Cerebellum (tissue), 5 donors: Measurements from ENCODE around the gene OPTC.

DNA sequence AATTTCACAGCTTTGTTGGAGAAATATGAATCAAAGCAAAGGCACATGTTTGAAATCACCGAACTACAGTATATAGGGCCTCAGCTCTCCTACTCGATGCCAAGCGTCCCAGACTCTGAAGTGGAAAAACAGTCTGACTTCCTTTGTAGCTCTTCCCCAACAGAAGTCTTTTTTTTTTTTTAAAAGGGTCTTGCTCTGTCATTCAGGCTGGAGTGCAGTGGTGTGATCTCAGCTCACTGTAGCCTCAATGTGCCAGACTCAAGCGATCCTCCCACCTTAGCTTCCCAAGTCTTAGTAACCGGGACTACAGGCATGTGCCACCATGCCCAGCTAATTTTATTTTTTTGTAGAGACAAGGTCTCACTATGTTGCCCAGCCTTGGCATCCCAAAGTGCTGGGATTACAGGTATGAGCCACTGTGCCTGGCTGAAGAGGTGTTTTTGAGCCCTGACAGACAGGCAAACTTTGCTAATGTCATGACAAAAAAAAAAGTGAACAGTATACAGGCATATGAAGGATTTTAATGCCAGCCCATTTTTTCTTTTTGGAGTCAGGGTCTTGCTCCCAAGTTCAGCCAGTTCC, 3.0 kb downstream of the ADIPOR1 start:
- PRO-cap, 3 experiments, result no peak in any of the 3 experiments
- RAMPAGE, long total RNA, result no peak

DNA sequence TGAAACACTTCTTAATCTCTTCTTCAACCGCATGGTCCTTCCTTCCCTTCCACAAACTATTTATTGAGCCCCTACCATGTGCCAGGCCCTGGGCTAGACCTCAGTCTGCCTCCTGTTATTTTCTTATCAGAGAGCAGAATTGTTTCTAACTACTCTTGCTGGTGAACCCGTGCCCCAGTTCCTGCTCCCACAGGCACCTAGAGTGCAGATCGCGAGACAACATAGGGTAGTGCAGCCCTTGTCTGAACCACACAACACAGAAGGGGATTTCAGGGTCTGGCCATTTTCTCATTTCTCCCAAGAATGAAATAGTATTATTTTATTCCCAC, 533 bp upstream of the ADIPOR1 start:
- PRO-cap, 3 experiments, result no peak in any of the 3 experiments
- RAMPAGE, long total RNA, result no peak

DNA sequence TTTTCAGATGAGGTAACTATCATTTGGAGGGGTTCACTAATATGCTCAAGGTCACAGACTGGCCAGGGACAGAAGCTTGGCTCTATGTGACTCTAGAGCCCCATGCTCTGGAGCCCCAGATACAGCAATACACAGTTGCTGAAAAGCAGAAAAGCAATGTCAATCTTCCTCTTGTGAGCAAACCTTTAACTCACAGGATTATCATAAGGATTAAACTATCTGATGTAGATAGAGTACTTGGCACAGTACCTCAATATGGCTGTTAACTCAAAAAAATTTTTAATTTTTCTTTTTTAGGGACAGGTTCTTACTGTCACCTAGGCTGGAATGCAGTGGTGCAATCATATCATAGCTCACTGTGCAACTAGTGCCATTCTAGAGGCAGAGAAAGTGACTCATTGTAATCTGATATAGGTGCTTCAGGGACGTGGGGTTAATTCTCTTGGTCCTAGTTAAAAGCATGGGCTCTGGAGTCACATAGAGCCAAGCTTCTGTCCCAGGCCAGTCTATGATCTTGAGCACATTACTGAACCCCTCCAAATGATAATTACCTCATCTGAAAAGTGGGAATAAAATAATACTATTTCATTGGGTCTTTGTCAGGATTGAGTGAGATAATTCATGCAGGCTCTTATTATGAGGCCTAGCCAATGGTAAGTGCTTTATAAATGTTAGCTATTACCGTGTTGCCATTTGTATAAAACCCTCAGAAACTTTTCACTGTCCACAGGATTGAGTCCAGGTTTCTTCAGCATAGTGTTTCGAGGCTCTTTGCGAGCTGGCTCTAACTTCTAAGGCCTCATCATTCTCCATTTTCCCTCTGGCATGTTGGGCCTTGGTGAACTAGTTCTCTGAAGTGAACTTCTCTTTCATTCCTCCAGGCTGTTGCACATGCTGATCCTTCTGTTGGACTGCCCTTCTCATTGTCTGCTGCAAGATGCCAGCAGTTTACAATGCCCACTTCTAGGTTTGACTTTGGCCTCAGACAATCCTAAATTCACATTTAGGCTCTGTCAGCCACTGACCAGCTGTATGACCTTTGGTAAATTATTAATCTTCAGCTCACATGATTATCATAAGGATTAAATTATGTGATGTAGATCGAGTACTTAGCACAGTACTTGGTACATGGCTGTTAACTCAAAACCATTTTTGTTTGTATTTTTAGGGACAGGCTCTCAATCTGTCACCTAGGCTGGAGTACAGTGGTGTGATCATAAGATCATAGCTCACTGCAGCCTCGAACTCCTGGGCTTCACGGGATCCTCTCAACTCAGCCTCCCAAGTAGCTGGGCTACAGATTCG, 1.4 kb upstream of the ADIPOR1 start:
- PRO-cap, 3 experiments, result no peak in any of the 3 experiments
- RAMPAGE, long total RNA, result no peak

- PRO-cap, 3 experiments, result no peak in any of the 3 experiments
- RAMPAGE, long total RNA, result no peak
Observed at GRCh38 chr1:202968718-202969304, 1.8 kb upstream of the CYB5R1 start.

GRCh38 chr1:203008275-203008912, 1.2 kb downstream of the TMEM183A start:
- PRO-cap, 3 experiments, result no peak in any of the 3 experiments
- RAMPAGE, long total RNA, result no peak

GRCh38 chr1:203069252-203069766, 16.5 kb downstream of the MYOG start:
- PRO-cap, 3 experiments, result no peak in any of the 3 experiments
- RAMPAGE, long total RNA, result no peak

DNA sequence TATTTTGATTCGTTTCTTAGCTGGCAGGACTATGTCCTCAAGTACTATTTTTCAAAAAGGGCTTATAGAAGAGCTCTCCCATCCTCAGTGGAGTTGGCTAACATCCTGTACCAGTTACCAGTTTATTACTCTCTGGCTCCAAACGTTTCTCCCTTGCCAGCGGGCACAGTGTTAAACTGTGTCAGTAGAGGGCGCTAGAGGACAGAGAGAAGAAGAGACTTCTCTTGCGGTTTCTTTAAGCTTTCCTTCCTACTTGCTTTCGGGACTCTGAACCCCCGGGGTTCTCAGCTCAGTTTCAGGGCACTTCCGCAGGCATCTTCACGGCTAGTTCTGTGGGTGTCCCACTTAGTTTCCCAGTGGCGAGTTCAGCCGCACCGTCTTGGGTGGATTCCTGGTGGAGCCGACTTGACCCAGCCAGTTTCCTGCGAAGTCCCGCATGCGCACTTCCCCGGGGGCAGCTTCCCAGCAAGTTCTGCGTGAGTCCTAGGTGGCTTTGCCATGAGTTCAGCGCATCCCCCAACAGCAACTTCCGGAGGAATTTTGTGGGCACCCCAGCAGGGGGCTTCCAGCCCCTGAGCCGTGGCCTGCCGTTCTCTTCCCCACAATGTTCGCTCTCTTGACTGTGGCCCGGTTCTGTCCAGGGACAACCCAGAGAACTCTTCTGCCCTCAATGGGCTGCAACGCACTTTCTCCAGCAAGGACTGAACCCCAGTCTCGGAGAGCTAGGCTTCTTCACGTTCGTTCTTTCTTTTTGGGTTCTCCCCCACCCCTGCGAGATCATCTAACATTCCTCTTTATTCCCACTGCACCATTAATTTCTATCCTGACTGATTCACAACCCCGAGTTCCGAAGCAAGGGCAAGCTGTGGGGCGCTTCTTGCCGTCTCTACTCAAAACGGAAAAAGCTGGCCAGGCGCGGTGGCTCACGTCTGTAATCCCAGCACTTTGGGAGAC, 37.8 kb upstream of the BTG2 start:
- PRO-cap, 3 experiments, result peak in 3 of 3 experiments; most common plus-strand start position 473 of the sequence (in 1); most common minus-strand start position 442 of the sequence (in 1)
- RAMPAGE, long total RNA, result no peak

DNA sequence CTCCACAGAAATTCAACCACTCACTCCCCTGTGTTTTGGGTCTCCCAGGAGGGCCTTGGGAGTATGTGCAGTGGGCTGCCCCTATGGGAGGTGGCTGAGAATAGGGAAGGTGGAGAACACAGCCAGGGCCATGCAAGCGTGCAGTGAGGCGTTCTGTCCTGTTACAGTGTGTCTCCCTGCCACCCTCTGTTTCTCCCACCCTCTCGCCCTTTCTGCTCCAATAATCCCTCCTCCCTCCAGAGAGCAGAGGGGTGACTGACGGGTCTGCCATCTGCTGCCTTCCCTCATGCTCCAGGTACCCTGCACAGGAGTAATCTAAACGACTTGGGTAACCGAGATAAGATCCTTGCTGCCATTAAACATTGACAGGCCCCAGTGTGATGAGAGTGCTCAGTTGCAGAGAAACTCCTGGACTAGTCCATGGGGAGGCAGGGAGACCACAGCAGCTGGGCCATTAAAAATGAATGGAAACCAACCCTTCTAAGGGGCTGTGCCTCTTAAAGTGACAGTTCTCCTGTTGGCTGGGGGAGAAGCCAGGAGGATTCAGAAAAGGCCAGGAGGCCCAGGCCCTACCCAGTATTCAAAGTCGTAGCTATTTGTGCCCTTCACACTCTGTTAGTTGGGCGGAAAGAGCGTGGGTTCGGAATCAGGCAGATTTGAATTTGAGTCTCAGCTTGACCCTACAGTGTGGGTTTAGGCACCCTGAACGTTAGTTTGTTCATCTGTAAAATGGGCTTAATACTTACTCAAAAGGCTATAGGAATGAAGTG, 22.4 kb upstream of the BTG2 start:
- PRO-cap, 3 experiments, result no peak in any of the 3 experiments
- RAMPAGE, long total RNA, result no peak

DNA sequence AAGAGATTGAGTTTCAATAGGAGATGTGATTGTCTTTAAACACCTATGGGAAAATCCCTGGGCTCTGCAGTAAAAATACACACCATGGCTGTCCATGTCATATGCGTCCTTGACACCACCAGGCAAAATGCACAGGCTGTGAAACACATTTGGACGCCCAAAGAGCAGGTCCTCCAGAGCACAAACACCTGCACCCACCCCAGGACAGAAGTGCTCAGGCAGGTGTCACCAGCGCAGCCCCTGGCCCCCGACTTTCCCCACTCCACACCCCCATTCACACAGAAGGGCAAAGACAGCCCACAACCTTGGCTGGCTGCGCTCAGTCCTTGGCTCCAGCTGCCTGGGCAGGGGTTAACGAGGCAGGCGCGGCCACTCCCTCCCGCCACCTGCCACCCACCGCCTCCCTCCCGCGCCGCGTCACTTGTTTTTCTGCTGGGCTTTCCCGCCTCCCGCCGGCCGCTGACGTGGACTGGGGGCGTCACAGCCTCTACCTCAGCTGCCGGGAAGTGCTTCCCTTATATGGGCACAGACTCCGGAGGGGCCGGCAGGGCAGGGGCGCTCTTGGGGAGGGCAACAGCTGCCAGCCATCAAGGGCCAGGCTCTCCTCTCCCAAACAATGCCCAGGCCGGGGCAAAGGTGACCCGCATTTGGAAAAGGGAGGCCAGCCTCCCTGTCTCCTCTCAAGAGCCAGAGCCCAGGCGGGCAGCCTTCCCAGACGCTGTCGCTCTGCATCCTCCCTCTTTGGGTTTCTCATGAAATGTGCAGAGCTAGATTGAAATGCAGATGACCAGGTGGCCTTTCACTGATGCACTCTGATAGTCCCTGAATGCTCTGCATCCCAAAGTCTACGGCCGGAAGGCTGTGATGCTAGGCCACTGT, 14.9 kb upstream of the BTG2 start:
- PRO-cap, 3 experiments, result peak in 3 of 3 experiments; most common plus-strand start position 518 of the sequence (in 3); most common minus-strand start position 461 of the sequence (in 2)
- RAMPAGE, long total RNA, result no peak

DNA sequence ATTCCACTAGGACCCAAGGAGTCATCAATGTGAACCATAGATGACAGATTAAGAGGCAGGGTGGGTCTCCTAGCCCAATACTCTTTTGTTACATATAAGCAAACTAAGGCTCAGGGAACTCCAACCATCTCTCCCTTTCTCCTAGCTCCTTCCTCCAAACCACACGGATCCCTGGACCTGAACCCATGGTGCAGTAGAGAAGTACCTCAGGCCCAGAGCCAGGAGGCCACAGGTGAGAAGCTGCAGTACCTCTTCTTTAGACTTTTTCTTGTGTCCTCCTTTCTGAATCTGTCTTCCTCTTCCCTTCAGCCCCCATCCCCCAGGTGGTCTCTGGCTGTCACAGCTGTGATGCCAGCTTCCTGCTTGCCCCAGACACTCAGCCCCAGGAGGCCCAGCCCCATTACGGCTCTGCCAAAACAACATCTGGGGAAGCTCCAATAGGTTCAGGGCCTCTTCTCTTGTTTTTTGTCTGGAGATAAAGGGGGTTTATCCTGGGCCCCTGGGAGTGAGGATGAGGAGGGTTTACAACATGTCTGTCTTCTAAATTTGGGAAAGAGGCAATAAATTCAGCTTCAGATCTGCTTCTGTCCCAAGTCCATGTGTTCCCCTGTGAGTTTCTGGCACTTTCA, 9.6 kb upstream of the BTG2 start:
- PRO-cap, 3 experiments, result no peak in any of the 3 experiments
- RAMPAGE, long total RNA, result no peak

DNA sequence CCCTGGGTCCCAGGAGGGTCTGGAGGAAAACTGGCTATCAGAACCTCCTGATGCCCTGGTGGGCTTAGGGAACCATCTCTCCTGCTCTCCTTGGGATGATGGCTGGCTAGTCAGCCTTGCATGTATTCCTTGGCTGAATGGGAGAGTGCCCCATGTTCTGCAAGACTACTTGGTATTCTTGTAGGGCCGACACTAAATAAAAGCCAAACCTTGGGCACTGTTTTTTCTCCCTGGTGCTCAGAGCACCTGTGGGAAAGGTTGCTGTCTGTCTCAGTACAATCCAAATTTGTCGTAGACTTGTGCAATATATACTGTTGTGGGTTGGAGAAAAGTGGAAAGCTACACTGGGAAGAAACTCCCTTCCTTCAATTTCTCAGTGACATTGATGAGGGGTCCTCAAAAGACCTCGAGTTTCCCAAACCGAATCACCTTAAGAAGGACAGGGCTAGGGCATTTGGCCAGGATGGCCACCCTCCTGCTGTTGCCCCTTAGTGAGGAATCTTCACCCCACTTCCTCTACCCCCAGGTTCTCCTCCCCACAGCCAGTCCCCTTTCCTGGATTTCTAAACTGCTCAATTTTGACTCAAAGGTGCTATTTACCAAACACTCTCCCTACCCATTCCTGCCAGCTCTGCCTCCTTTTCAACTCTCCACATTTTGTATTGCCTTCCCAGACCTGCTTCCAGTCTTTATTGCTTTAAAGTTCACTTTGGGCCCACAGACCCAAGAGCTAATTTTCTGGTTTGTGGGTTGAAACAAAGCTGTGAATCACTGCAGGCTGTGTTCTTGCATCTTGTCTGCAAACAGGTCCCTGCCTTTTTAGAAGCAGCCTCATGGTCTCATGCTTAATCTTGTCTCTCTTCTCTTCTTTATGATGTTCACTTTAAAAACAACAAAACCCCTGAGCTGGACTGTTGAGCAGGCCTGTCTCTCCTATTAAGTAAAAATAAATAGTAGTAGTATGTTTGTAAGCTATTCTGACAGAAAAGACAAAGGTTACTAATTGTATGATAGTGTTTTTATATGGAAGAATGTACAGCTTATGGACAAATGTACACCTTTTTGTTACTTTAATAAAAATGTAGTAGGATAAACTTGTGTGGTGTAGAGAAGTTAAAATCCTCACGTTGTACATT, 3.6 kb downstream of the BTG2 start:
- PRO-cap, 3 experiments, result no peak in any of the 3 experiments
- RAMPAGE, long total RNA, result no peak

- PRO-cap, 3 experiments, result no peak in any of the 3 experiments
- RAMPAGE, long total RNA, result no peak
Observed at GRCh38 chr1:203344039-203344752, 6.7 kb downstream of the FMOD start.

DNA sequence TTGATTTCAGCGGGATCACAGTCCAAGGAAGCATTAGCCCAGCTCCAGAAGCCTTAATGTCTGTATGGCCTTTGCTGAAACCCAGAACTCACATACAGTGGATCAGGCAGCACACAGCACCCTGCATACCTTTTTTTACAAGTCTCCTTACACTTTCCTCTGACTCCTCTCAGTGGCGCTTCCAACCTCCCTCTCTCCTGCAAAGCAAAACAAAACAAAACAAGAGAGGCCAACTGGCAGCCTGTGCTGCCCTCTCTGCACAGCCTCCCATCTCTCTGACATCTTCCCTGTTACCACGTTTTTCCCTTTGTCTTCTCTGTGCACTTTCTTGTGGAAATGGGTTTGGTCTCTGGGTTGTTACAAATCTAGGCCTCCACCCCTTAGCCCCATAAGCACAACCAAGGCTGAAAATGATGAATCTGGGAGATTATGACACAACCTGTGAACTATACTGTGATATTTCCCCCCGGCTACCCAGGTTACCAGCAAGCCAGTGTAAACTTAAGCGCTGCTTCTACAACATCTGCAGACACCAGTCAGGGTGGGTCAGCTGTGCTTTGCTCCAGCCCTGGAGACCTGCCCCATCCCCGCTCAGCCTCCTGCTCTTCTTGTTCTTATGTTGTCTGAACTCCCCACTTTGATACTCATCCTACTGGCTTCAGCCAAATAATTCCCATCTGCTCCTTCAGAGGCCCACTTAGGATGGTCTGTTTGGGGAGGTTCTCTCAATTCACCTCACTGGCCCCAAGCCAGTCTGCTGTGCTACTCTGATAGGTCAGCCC, 54.9 kb upstream of the FMOD start:
- PRO-cap, 3 experiments, result no peak in any of the 3 experiments
- RAMPAGE, long total RNA, result no peak

GRCh38 chr1:203406513-203407099, 55.7 kb upstream of the FMOD start:
- PRO-cap, 3 experiments, result no peak in any of the 3 experiments
- RAMPAGE, long total RNA, result no peak

GRCh38 chr1:203407291-203407861, 56.5 kb upstream of the FMOD start:
- PRO-cap, 3 experiments, result no peak in any of the 3 experiments
- RAMPAGE, long total RNA, result no peak

DNA sequence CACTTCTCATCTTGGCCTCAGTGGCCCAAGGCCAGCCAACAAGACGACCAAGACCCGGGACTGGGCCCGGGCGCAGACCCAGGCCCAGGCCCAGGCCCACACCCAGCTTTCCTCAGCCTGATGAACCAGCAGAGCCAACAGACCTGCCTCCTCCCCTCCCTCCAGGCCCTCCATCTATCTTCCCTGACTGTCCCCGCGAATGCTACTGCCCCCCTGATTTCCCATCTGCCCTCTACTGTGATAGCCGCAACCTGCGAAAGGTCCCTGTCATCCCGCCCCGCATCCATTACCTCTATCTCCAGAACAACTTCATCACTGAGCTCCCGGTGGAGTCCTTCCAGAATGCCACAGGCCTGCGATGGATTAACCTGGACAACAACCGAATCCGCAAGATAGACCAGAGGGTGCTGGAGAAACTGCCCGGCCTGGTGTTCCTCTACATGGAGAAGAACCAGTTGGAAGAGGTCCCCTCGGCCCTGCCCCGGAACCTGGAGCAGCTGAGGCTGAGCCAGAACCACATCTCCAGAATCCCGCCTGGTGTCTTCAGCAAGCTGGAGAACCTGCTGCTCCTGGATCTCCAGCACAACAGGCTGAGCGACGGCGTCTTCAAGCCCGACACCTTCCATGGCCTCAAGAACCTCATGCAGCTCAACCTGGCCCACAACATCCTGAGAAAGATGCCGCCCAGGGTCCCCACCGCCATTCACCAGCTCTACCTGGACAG, 7.8 kb downstream of the PRELP start:
- PRO-cap, 3 experiments, result no peak in any of the 3 experiments
- RAMPAGE, long total RNA, result no peak

DNA sequence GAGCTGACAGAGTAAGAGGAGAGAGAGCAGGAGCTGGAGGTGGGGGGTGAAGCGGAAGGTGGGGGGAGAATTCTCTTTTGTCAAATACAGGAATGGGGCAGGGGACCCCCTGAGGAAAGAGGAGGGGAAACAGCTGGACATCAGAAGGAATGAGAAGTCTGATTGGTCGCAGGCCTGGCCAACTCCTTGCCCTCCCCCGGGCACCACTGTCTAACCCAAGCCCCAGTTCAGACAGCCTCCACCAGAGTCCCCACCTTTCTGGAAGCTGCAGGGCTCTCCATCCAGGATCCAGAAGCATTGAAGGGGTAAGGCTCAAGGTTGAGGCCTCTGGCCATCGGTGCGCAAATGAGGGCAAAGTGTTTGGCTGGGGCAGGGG, at the start of gene OPTC:
TSS of gene OPTC (plus strand) at position 241 of the 376 bp plus-strand sequence.
- PRO-cap, 3 experiments, result no peak in any of the 3 experiments
- RAMPAGE, long total RNA, result no peak

GRCh38 chr1:203554978-203555694, 61.2 kb downstream of the OPTC start:
- PRO-cap, 3 experiments, result no peak in any of the 3 experiments
- RAMPAGE, long total RNA, result no peak

DNA sequence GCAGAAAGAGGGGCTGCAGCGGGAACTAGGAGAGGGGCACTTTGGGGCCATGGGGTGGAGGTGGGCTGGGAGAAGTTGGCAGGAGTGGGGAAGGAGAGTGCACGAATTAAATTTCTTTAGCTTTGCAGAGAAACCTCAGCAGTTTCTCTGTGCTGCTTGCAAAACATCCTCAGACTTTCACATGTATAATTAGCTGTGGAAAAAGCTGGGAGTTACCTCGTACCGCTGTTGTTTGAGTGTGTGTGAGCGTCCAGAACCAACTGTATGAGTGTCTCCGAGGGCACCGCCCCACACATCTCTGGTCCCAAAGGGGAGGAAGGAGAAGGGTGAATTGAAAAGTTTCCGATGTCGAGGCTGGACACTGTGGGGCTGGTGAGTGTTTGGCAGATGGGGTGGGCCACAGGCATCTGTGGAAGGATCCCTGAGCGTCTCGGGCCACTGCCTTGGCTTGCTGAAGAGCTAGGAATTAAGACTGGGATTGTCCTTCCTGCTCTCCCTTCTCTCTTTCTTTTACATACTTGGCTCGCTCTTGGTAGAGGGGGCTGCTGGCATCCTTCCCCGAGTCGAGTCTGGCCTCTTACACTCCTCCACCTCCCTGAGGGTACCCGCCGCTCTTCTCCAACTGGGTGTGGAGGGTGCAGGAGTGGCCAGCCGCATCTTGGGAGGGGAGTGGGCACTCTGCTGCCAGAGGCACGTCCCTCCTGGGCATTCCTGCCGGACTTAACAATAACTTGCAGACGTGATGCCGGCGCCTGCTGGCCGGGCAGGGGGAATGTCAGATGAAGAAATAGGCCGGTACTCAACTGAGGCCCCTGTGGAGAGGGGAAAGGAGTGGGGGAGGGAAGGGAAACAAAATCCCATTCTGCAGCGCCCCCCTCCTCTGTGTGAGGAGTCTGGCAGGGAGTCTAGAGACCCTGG, 1.3 kb downstream of the ATP2B4 start:
- PRO-cap, 3 experiments, result no peak in any of the 3 experiments
- RAMPAGE, long total RNA, result no peak

DNA sequence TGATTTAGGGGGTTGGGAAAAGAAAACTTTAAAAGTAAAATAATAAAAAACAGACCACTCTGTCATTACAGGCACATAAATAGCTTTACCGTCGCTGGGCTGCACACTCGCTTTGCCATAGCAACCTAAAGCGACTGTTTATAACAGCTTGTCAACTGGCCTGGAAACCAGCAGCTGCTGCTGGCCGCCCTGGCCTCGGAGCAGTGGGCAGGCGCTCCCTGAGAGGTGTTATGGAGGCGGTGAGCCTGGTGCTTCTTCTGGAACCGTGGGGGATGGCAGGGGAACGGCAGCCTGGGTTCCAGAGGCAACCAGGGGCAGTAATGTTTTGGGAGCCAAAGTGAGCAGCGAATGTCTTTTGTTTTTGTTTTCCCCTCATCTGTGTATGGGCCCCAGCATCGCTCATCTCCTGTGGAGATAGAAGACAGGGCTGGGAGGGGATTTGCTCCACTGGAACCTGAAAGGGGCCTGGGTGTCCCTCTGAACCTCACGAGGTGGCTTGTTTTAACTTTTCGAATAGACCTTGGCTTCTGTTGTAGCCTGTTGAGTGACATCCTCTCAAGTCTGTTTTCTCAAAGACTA, 45.8 kb downstream of the ATP2B4 start:
- PRO-cap, 3 experiments, result no peak in any of the 3 experiments
- RAMPAGE, long total RNA, result no peak